ENCODE measurements around the gene AKR1E2.

- RRBS: no CpG with 5 or more reads among the region's 11 CpGs
Measured at GRCh38 chr10:4677258-4678545, 148.3 kb upstream of the AKR1E2 start.

- RRBS: 89% methylated on average over 2 of the region's 61 CpGs
Measured at GRCh38 chr10:4825683-4826410, at the start of gene AKR1E2. TSS of gene AKR1E2 (plus strand) at chr10:4826207.

DNA sequence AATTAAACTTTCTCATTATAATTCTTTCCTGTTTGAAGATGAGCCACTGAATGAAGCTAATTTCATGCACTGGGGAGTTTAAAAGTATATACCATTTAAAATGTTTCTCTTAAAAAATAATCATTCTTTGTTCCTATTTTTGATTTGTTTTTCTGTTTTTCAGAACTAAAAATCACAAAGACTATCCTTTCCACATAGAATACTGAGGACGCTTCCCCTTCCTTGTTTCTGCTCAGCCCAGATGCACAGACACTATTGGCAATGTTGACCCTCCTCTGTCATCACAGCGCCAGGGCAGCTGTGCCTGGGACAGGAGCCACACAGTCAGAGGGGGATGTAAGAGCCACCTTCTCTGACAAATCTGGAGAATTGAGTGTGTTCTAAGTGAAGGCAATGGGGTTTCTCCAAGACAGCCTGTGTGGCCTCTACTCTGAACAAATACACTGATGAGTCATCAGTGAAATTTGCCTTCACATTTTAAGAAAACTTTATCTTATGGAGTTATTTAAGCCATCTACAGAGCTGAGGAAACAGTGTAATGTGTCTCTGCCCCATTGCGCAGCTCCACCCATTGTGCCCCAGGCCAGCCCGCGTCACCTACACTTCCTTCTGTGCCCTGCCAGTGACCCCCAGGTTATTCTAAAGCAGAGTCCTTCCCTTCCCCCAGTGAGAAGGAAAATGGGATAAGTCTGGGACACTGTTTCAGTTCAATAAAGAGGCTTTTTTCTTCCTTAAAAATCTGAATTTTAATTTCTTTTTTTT is 21.5 kb downstream of the AKR1E2 start:
- RRBS: no CpG with 5 or more reads among the region's 5 CpGs

- RRBS: no CpG with 5 or more reads among the region's 6 CpGs
Measured at GRCh38 chr10:4848356-4848928, 22.4 kb downstream of the AKR1E2 start.

GRCh38 chr10:4850308-4850843 is 24.4 kb downstream of the AKR1E2 start:
- RRBS: no CpG with 5 or more reads among the region's 8 CpGs

DNA sequence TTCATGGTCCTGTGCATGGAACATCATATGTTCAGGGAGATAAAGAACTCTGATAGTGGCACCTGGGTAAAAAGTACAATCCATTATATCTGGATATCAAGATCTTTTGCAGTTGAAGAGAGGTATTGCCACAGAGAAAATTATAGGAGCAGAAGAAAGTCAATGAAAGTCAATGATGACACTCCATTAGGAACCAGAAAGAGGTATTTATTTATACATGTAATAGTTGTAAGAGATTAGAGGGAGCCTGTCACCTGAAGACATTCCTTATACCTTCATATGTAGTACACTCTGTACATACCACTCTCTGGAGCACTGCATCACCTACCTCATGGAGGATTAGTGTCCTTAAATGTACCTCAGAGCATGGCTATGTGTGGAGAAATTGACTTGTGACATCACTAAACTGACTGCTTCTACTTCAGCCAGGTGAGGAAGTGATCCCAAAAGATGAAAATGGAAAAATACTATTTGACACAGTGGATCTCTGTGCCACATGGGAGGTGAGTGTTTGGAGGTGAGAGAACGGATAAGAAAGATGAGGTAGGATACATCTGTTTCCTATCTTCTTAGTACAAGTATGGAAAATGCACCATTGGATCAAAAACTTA is 4.8 kb downstream of the AKR1C1 start:
- RRBS: no CpG with 5 or more reads among the region's 1 CpG

GRCh38 chr10:5071097-5072321 is 22.7 kb upstream of the AKR1C3 start:
- RRBS: no CpG with 5 or more reads among the region's 9 CpGs

DNA sequence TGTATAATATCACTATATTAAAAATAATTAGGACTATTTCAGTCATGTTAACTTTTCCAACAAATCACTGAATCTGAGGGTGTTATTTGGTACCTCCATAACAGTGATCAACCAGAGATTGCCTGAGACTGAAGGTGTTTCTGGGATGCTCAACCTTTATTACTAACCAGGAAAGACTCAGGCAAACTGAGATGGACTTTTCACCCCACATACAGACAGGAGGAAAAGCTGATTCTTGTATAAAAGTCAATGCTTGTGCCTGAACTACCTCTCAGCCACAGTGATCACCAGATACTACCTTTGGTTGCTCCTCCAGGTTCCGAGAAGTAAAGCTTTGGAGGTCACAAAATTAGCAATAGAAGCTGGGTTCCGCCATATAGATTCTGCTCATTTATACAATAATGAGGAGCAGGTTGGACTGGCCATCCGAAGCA is 1.9 kb downstream of the AKR1C3 start:
- RRBS: no CpG with 5 or more reads among the region's 3 CpGs

GRCh38 chr10:5254528-5254841 is 57.8 kb downstream of the AKR1C4 start:
- RRBS: no CpG with 5 or more reads among the region's 4 CpGs

DNA sequence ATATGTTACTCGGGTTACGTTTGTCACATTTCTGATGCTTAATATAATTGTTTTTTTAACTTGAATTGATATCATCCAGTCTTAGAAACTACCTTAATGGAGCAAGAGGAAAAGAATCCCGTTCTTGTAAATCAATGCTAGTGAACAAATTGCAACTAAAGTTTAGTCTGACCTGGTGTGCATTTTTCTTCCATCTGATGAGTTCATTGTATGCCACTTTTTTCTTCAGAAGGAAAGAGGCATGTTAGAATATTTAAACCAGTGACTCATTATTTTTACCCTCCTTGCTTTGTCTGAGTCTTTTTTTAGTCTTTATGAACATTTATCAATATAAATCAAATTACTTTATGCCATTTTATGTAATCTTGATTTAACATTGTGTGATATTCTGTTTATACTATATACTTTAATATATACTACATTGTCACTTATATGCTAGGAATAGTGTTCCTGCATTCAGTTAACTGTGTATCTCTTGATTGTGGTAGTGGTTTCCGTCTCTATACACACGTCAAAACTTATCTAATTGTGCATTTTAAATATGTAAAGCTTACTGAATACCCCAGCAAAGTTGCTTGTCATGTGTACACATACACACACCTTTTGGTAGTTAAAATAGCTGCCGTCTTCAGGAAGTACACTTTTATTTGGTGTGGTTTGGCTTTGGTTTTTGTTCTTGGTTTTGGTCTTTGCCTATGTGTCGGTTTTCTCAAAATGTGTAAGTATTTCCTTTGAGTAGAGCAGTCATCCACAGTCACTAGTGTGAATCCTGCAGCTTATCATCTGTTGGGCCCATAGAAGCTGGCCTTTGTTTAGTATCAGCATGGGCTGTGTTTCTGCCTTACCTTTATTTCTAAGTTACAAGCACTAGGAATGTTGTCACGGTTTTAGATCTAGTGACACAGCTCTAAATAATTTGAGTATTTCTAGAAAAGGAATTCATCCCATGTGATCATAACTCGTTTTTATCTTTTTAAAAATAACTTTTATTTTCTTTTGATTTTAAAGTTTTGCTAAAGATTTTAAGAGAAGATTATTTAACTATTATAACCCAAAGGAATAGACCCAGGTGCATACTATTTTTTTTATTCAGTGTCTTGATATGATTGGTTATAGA is 35.1 kb downstream of the NET1 start:
- RRBS: no CpG with 5 or more reads among the region's 9 CpGs

DNA sequence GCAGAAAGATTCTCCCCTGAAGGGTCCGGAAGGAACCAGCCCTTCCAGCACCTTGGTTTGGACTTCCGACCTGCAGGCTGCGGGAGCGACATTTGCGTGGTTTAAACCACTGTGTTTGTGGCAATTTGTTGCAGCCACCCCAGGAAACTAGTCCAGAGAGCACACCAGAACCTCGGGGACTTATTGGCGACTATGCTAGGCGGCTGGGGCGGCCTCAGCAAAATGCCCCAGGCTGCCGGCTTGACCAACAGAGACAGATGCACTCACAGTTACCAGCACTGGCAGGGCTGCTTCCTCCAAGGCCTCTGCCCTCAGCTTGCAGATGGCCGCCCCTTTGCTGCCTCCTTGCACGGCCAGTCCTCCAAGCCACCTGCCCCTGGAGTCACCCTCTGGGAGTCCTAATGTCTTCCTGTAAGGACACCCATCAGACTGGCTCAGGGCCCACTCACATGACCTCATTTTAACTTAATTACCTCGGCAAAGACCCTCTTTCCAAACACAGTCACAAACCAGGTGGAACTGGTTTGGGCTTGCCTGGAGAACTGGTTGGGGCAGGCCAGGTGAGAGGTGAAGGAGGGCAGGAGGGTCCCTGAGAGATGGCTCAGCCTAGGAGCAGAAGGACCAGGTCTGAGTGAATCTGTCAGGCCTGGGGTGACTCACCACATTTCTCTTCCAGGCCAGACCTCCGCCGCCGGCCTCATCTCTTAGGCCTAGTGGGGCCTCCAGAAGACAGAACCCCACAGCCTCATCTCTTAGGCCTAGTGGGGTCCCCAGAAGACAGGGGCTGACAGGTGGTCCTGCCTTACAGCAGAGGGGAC is 26.2 kb downstream of the CALML3 start:
- RRBS: no CpG with 5 or more reads among the region's 16 CpGs

DNA sequence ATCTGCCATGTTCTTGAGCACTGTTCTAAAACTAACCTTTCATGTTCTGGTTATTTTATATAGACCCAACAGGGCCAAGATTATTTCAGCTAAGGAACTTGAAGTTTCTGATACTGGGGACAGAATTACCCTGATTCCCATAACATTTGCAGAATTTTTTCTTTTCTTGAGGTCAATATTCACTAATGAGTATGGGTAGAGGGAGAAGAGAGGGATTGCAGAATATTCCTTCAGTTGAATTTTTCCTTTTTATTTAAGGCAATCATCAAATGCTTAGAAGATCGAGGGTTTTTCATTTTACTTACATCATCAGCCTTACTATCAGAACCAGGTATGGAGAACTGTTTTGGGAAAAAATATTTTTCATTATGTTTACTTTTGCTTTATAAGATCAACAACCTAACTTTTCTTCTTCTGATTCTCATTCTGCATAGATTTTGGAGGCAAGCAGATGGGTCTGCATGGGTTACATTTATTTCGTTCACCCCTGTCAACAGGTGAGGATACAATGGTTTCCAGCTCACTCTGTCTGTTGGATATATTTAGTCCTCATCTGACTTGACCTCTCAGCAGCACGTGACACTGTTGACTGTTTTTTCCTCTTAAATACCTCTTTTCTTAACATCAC is 42.1 kb downstream of the TASOR2 start:
- RRBS: no CpG with 5 or more reads among the region's 3 CpGs

DNA sequence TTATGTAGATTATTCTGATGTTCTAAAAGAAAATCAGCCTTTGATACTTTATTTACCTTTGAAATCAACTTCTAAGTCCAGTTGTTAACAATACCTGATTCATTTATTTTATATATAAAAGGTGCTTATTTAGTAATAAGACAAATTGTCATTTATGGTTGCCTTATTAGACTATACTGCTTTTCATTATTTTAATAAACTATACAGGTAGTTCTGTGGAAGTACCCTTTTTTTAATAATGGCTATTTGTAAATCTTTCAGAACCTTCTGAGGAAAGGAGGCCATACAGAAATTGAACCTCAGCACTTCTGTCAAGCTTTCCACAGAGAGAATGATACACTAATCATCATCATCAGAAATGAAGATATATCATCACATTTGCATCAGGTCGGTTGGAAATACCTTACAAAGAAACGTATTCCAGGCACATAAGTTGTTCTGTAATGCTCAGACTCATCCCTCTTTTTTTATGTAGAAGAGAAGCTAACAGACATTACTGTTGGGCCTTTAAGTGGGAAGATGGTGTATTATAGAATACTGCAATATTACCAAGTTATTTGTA is 56.8 kb downstream of the GDI2 start:
- RRBS: no CpG with 5 or more reads among the region's 2 CpGs

DNA sequence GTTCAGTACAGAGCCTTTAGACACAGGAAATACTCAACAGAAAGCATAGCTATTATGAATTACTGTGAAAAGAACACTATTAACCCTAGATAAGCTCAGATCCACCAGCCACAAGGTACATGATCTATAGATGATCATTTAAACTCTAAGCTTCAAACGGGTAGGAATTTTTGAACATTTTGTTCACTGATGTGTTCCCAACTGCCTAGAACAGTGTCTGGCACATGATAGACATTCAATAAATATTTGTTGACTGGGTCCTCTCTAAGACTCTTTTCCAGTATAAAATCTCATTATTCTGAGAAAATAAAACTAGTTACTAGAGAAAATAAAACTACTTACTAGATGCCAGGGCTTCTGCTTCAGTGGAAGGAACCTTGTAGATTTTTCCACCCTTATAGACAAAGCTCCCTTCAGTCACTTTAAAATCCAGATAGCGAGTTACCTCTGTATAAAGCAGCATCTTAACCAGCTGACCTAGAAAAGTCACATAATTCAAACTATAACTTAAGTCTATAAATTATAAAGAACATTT is 18.6 kb downstream of the GDI2 start:
- RRBS: no CpG with 5 or more reads among the region's 2 CpGs

- RRBS: no CpG with 5 or more reads among the region's 4 CpGs
Measured at GRCh38 chr10:5809439-5810007, 3.7 kb downstream of the GDI2 start.

GRCh38 chr10:5812002-5812612 is 1.1 kb downstream of the GDI2 start:
- RRBS: no CpG with 5 or more reads among the region's 6 CpGs

GRCh38 chr10:5840821-5841673 is 27.8 kb upstream of the GDI2 start:
- RRBS: no CpG with 5 or more reads among the region's 16 CpGs

DNA sequence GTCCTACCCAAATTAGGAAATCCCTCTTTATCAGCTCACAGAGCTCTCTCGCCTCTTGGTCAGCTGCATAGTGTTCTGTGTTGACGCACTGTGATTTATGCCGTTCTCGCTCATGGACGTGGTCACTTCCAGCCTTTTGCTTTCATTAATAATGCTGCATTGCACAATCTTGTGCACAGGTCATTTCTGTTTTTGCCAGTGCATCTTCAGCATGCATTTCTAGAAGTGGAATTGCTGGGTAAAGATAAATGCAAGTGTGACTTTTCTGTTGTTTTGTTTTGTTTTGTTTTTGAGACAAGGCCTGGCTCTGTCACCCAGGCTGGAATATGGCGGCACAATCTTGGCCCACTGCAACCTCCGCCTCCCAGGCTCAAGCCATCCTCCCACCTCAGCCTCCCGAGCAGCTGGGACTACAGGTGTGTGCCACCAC is 42.4 kb downstream of the FBH1 start:
- RRBS: no CpG with 5 or more reads among the region's 8 CpGs

DNA sequence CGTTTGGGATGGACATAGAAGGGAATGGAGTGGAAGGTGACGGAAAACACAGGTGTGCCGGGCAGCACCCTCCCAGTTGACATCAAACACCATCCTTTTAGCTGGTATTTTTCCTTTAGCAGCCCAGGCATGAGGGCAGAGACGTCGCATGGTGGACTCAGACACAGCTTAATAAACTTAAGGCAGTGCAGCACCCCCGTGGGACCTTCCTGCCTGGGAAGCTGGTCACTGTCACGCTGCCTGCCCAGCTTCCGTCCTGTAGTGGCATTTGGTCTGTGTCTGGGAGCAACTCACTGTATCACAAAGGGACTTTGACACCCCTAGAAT is 35.8 kb downstream of the IL15RA start:
- RRBS: no CpG with 5 or more reads among the region's 8 CpGs

DNA sequence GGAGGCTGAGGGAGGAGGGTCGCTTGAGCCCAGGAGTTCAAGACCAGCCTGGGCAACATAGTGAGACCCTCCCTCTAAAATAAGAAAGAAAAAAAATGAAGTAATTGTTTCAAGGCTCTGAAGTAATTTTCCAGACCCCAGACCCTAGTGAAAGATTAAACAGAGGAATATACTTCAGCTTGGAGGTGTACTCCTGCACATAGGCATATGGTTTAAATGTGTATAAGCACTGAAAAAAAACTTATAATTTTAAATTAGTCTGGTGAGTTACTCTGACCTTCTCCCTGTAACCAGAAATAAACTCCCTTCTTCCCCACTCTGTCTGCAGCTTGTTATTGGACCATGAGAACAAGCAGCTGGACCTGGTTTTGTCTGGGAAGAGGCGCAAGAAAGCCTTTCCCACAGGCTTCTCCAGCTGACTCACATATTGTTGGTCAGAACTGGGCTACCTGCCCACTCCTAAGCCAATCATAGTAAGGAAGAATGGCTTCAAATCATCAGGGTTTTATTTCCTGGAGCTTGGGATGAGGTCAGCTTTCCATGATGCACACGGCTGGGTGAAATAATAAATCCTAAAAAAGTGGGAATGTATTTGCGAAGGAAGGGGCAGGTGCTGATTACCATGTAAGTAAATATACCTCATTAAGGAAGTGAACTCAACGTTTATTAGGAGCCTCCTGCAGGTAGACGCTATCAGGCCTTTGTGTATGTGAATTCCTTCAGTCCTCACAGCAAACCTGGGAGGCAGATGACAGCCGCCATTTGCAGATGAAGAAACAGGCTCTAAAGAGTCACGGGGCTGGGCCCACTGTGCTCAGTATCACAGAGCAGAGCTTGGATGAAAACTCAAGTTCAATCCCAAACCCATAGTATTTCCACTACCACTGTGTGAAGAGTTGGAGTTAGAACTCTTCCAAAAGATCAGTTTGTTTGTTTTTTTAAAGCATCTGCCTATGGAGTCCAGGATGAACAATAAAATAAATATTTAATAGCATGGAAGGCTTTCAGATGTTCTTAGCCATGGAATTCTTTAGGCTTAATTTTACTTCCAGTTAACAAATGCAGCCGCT is 32.9 kb downstream of the IL15RA start:
- RRBS: no CpG with 5 or more reads among the region's 9 CpGs